Occipital lobe (tissue), 2 donors: ENCODE measurements around the gene C15orf61.

- RAMPAGE, long total RNA = no peak
Observed at GRCh38 chr15:66679066-66679509, 22.9 kb upstream of the SMAD6 start.

- RAMPAGE, long total RNA = no peak
Observed at GRCh38 chr15:66708156-66708947, 6.3 kb downstream of the SMAD6 start.

- RAMPAGE, long total RNA = no peak
Observed at GRCh38 chr15:66780800-66781930, 79.1 kb downstream of the SMAD6 start.

DNA sequence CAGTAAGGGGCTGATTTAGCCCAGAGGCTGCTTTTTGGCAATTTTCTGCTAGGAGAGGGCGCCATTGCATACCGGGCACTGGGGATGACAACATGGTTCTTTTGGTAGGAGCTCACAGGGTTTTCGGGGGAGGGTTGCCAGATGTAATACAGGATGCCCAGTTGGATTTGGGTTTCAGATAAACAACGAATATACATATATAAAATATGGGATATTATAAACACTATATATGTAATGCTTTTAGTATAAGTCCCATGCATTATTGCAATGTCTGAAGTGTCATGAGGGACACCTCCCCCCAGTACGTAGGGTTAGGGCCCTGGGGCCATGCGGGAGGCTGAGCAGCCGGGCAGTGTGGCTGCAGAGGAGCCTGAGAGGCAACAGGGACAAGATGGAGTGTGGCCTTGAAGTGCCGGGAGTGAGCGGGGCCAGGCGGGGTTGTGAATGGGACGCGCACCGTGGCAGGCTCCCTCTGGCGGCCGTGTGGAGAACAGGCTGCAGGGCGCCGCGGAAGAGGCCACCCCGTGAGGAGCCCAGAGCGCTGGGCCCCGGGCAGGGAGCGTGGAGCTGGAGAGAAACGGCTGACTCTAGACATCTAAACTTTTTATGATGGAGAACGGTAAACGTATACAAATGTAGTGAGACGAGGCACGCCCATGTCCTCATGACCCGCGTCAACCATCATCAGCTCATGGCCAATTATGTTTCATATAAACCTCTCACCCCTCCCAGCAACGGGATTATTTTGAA is 149.0 kb downstream of the SMAD6 start:
- RAMPAGE, long total RNA = no peak

GRCh38 chr15:67049177-67050001 is 16.0 kb upstream of the SMAD3 start:
- RAMPAGE, long total RNA = no peak

DNA sequence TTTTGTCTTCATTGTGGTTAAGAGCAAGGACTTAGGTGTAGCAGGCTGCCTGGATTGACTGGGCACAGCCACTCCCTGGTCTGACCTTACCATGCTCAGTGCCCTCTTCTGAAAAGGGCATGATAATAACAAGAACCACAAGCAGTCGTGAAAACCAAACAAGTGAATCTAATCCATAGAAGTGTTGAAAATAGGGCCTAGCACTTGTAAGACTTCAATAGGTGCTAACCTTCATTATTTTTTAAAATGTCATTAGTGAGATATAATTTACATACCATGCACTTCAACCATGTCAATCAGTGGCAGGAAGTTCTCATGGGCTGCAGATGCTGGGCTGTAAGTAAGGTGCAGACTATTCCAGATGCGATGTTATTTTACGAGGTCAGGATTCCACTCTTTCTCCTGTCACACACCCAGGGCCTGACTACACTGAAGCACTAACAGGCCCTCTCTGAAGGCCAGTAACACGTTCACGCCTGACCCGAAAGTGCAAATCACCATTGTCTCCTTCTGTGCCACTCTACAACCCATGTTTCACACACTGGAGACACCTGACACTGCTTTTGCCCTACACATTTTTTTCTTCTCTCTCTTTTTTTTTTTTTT is 9.2 kb upstream of the SMAD3 start:
- RAMPAGE, long total RNA = no peak

- RAMPAGE, long total RNA = no peak
Observed at GRCh38 chr15:67063618-67064705, 1.4 kb upstream of the SMAD3 start.

GRCh38 chr15:67068670-67069708 is 3.6 kb downstream of the SMAD3 start:
- RAMPAGE, long total RNA = no peak

- RAMPAGE, long total RNA = no peak
Observed at GRCh38 chr15:67108288-67108939, 43.0 kb downstream of the SMAD3 start.

DNA sequence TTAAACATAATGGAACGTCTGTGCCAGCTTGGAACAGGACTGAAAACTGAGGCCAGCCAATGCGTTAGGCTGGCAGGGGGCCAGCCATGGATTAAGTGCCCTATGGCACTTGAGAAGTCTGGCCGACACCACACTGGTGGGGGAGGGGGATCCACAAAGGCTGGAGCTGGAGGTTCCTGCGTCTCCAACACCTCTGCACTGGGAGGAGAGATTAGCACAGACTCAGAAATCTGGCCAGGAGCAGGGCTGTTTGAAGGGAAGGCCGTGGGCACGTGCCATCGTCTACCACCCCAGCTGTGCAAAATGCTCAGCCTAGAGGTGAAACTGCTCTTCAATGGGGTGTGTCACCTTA is 77.8 kb downstream of the AAGAB start:
- RAMPAGE, long total RNA = no peak

- RAMPAGE, long total RNA = no peak
Observed at GRCh38 chr15:67465020-67465767, 55.7 kb upstream of the C15orf61 start.

- RAMPAGE, long total RNA = no peak
Observed at GRCh38 chr15:67520895-67521789, at the start of gene C15orf61. C15orf61 (plus strand) TSS chr15:67521131.

DNA sequence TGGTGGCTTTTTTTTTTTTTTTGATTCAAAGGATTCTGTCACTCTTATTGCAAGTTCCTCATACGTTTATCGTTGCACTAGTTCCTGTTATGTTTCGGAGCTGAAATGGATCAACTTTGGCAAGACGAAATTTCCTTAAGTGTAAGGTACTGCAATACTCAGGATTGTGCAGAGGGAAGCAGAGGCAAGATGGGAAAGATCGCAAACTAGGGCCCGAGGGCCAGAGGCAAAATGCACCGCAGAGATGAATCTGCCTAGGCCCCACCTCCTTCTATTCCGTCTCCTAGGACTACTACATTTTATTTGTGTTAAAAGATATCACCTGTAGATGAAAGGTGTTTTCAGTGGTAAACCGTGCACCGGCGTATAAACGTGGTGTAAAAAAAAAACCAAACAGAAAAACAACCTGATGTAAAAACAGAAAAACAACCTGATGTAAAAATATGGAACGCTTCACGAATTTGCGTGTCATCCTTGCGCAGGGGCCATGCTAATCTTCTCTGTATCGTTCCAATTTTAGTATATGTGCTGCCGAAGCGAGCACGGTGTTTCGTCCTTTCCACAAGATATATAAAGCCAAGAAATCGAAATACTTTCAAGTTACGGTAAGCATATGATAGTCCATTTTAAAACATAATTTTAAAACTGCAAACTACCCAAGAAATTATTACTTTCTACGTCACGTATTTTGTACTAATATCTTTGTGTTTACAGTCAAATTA is 14.4 kb downstream of the SKOR1 start:
- RAMPAGE, long total RNA = no peak

DNA sequence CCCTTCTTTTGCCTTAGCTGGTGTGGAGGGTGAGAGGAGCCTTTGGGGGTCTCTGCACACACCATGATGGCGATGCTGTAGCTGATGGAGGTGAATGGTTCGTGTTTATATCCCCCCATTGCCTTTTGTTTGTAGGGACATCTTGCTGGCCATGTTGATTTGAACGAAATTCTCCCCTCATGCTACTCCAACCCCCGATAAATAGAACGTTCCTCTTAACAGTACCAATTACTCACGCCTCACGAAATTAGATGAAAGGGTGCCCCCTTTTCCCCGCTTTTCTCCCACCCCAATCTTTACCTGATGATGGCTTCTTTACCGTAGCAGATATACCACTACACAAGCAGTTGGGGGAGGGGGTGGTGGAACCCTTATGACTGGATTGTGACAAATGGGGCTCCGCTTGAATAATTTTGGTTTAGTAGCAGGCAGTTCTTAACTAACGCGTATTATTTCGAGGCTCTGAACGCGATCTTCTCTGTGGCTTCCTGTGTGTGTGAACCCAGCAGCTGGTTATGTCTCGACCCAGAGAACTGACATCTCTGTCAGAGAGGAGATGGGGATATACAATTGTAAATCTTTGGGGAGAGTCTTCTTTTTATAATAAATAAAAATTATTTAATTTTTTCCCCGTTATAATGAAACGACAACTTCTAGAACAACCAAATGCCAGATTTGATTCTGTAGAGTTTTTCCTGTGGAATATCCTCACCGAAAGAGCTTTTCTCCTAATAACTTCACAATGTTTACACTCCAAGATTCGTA is 1.2 kb downstream of the PIAS1 start:
- RAMPAGE, long total RNA = no peak

GRCh38 chr15:68081813-68082634 is 27.9 kb downstream of the PIAS1 start:
- RAMPAGE, long total RNA = no peak

DNA sequence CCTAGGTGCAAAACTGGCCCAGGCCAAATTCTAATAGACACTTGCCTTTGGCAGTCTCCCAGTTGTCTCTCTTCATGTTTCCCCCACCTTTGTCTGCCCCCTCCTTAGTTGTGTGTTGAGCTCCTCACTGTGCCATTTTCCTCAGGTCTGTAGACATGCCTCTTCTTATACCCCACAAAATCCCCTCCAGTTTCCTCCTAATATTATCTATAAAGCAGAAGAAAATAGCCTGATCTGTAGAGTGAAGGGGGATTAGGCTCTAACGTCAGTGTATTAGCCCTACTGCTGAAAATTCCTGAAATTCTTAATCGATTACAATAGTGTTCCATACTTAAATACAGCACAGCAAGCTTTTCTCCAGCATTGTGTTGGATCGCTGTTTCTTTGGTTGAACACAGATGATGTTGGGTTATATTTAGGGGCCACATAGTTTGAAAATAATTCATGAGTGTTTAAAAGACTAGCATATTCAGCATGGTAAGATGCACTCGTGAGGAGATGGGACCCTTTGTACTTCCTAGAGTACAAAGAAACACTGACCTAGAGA is 52.5 kb downstream of the PIAS1 start:
- RAMPAGE, long total RNA = no peak

DNA sequence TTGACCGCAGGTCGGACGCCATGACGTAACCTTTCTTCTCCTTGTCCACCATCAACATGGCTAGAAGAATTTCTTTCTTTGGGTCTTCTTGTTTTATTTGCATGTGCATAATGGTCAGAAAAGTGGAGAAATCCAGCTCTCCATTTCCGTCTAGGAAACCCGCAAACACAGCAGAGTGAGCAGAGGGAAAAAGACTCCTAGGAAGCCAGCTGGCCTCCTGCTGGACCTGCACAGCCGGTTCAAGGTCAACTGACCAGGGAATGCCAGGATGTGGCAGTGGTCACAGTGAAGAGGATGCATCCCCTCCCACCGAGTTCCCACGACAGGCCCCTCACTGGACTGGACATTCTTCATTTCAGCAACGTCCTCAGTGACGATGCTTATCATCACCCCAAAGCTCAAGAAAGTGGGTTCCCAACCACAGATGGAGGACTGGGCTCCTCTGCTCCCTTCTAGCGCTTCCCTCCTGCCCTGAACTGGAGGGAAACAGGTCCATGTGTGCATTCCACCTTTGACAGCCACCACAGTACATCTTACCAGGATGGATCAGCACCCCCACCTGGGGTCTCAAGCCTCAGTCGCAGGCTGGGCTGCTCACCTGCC is 7.6 kb downstream of the CALML4 start:
- RAMPAGE, long total RNA = no peak

- RAMPAGE, long total RNA = no peak
Observed at GRCh38 chr15:68207105-68208085, 2.3 kb upstream of the CALML4 start.

DNA sequence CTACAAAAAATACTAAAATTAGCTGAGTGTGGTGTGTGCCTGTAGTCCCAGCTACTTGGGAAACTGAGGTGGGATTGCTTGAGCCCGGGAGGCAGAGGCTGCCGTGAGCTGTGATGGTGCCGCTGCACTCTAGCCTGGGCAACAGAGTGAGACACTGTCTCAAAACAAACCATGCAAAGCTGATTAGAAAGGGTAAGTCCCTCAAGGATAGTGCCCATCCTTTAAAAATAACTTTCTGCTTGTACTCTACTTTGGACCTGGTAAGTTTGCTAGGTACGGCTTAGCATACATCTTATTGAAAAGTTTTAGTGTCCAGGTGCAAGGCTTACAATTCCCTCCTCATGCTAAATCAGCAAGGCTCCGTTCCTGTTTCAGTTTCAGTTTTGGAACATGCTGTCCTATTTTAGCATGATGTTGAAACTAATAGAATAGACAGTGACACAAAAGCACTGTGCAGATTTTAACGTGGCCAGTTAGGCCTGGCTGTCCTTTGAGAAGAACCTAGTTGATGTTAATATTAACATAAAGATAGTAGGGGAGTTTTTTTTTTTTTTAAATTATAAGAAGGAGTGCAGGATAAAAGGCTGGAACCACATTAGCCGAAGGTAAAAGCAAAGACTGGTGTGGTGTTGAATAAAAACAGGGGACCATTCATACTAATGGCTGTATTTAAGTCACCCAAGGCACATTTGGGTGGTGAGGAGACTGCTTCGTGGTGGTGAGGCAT is 21.5 kb downstream of the FEM1B start:
- RAMPAGE, long total RNA = no peak

DNA sequence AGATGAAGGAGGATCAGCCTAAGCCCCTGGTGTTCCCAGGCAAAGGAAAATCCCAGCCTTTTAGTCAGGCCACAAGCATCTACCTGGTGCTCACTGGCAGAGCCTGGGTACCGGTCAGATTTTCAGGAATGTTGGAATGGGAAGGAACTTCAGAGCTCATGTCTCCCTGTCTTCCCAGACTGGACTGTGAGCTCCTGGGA is 117.9 kb downstream of the CORO2B start:
- RAMPAGE, long total RNA = no peak